MCF 10A (cell line): Measurements from ENCODE around the genes C1orf115 and TAF1A.

GRCh38 chr1:219272126-219272540 is 98.5 kb downstream of the LYPLAL1 start:
- PRO-cap, result no peak
- RRBS, result no CpG with 5 or more reads among the region's 3 CpGs

- PRO-cap, result no peak
- RRBS, result no CpG with 5 or more reads among the region's 7 CpGs
These were observed 28.2 kb downstream of the IARS2 start for GRCh38 chr1:220121959-220122677.

- PRO-cap, result bidirectional peak, plus-strand start at chr1:220272841, minus-strand start at chr1:220272831
- RRBS, result no CpG with 5 or more reads among the region's 8 CpGs
These were observed 405 bp upstream of the RAB3GAP2 start for GRCh38 chr1:220272736-220272979.

GRCh38 chr1:220475118-220475598 is 52.8 kb upstream of the MARK1 start:
- PRO-cap, result no peak
- RRBS, result no CpG with 5 or more reads among the region's 9 CpGs

DNA sequence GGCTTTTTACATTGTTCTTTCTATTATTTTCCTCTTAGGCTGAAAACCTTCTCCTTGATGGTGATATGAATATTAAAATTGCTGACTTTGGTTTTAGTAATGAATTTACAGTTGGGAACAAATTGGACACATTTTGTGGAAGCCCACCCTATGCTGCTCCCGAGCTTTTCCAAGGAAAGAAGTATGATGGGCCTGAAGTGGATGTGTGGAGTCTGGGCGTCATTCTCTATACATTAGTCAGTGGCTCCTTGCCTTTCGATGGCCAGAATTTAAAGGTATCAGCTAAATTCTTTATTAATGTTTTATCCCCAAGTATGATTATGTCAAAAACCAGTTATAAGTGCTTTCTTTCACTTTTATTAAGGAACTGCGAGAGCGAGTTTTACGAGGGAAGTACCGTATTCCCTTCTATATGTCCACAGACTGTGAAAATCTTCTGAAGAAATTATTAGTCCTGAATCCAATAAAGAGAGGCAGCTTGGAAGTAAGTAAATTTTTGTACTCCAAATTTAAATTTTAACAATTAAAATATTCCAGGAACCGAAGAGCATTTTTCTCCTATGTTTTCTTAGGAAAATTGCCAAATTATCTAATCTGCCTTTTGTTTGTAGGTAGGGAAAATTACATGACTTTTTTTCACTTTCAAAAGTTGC is 71.8 kb upstream of the C1orf115 start:
- PRO-cap, result no peak
- RRBS, result no CpG with 5 or more reads among the region's 8 CpGs

GRCh38 chr1:220653031-220653555 is 37.1 kb upstream of the C1orf115 start:
- PRO-cap, result no peak
- RRBS, result 94% methylated on average over 5 of the region's 13 CpGs

- PRO-cap, result unidirectional peak, plus-strand start at chr1:220690334; unidirectional peak, plus-strand start at chr1:220690386
- RRBS, result 11% methylated on average over 44 of the region's 83 CpGs
These were observed at the start of gene C1orf115 for GRCh38 chr1:220690071-220690847. Gene C1orf115 (plus strand): TSS chr1:220690363.

- PRO-cap, result no peak
- RRBS, result no CpG with 5 or more reads among the region's 5 CpGs
These were observed 17.2 kb downstream of the MTARC1 start for GRCh38 chr1:220803958-220804360.

DNA sequence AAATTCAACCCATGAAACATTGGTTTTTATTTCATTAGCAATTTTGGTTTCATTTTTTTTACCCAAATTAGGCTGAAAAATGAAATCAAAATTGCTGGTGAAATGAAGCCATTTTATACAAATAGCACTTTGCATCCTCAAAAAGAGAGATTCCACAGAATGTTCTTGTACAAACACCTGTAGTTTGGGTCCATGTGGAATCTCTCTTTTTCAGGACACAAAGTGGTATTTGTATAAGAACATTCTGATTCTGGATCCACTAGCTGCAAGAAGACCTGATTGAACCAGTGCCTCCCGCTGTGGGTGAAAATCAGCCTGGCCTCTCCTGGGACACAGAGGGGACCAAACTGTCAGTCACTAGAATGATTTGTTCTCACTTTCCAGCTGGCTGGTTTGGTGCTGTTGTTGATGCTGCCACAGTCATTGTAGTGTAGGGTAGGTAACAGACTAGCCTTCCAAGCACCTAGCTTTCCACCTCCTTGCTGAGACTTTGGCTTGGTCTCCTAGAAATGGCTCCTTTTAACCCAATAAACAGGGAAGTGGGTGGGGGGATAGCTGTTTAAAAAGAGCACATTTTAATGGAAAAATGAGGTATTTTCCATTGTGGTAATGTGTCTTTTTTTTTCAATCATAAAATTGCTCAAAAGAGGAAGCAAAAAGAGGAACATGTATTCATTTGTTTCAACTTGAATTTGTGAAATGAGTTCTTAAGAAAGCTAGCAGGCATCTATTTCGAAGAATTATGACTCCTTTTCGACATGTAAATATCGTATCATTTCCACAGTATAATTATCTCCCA is 189.9 kb downstream of the HLX start:
- PRO-cap, result no peak
- RRBS, result no CpG with 5 or more reads among the region's 4 CpGs

GRCh38 chr1:221702215-221702694 is 39.6 kb downstream of the DUSP10 start:
- PRO-cap, result no peak
- RRBS, result no CpG with 5 or more reads among the region's 11 CpGs

- PRO-cap, result bidirectional peak, plus-strand start at chr1:221743072, minus-strand start at chr1:221742964; bidirectional peak, plus-strand start at chr1:221743515, minus-strand start at chr1:221743439
- RRBS, result 1% methylated on average over 73 of the region's 106 CpGs
These were observed 1.0 kb upstream of the DUSP10 start for GRCh38 chr1:221742578-221743639.

GRCh38 chr1:222071137-222071649 is 329.3 kb upstream of the DUSP10 start:
- PRO-cap, result no peak
- RRBS, result no CpG with 5 or more reads among the region's 5 CpGs

- PRO-cap, result bidirectional peak, plus-strand start at chr1:222455596, minus-strand start at chr1:222455571
- RRBS, result no CpG with 5 or more reads among the region's 4 CpGs
These were observed 92.5 kb downstream of the HHIPL2 start for GRCh38 chr1:222455411-222455891.

GRCh38 chr1:222589556-222590529 is at the start of gene TAF1A:
Gene TAF1A (minus strand): TSS chr1:222589933.
- PRO-cap, result bidirectional peak, plus-strand start at chr1:222589962, minus-strand start at chr1:222589892
- RRBS, result under 1% methylated on average over 12 of the region's 45 CpGs

DNA sequence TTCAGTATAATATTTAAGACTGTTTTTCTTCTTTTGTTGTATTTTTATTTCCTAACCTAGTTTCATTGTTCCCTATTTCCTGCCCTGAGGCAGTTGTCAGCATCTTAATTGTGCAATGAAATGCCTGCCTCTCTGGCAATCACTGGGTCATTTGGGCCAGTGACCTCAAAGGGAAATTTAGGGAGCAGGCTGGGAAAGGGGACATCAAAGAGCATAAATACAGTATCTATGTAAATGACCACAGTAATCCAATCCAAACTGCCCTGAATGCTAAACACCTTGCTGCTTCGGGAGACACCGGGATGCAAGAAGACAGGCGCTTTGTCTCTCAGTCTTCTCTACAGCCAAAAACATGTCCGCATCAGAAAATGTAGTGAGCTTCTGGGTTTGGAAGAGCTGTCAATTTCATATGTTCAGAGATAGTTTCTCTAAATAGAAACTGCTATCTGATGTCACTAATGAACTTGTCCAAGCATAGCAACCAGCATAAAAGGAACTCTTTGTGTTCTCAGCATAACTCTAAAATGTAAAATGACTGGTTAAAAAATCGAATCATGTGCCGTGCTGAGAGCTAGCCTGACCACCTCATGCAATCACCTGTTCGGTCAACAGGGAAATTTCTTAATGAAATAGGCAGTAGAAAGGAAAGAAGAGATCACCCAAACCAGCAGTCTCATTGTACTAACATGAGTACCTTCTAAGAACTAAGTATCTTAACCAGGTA is 147.6 kb downstream of the TLR5 start:
- PRO-cap, result no peak
- RRBS, result no CpG with 5 or more reads among the region's 7 CpGs

DNA sequence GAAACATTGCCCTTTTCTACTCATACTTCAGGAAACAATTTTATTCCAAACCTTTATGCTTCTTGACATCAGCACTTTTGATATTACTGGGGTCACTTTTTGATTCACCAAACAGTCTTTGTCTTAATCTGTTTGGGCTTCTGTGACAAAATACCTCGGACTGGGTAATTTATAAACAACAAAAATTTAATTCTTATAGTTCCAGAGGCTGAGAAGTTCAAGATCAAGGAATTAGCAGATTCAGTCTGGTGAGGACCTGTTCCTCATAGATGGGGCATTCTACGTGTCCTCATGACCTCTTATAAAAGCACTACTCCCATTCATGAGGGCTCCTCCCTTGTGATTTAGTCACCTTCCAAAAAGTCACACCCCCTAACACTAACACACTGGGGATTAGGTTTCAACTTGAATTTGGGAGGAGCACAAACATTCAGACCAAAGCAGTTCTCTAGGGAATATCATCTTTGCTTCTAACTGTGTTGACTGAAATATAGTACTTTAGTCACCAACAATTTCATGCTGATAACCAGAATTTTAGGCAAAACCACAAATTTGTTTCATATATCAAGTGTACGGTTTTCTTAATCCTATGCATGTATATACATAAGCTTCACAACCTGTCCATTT is 141.5 kb downstream of the TLR5 start:
- PRO-cap, result no peak
- RRBS, result no CpG with 5 or more reads among the region's 3 CpGs

DNA sequence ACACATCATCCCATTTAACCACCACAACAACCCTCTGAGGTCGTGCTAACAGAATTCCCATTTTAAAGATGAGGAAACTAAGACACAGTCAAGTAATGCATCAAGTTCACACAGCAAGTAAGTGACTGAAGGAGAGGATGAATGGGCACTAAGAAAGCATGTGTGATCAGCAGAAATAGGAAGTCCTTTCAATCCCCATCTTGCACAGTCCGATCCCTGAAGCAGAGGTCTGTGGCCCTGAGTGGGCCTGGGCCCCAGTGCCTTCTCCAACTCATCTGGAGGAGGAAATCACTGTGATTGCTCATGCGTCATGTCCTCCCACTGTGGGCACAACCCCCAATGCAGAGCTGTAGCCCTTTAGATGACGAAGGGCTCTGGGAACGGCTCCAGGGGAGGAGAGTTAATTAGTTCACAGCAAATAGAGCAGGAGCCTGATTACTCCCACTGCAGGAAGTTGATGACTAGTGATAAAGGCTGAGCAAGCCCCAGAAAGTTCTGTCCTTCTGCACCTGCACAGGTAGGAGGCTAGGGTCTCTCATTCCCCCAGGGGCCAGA is 111.4 kb downstream of the CCDC185 start:
- PRO-cap, result bidirectional peak, plus-strand start at position 360 of the sequence, minus-strand start at position 259 of the sequence
- RRBS, result no CpG with 5 or more reads among the region's 5 CpGs

- PRO-cap, result no peak
- RRBS, result no CpG with 5 or more reads among the region's 7 CpGs
These were observed 120.7 kb downstream of the CAPN8 start for GRCh38 chr1:223544685-223545404.

- PRO-cap, result no peak
- RRBS, result no CpG with 5 or more reads among the region's 2 CpGs
These were observed 33.9 kb downstream of the CAPN8 start for GRCh38 chr1:223631738-223631963.

DNA sequence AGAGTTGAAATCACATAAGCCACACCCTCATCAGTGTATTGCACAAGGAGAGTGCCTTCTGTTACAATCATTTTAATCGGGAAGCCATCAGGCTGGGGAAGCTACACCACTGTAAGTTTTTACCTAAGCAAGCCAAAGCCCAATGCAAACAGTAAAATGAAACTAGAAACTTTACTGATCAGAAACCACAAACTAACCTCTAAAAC is 26.2 kb downstream of the CAPN8 start:
- PRO-cap, result no peak
- RRBS, result no CpG with 5 or more reads among the region's 1 CpG